Hair follicular keratinocyte (primary cell): ENCODE results near the genes TMEM263, CRY1, SART3 and CORO1C.

GRCh38 chr12:106773841-106774196 is 663 bp upstream of the RIC8B start:
- RAMPAGE, long total RNA, result no peak

DNA sequence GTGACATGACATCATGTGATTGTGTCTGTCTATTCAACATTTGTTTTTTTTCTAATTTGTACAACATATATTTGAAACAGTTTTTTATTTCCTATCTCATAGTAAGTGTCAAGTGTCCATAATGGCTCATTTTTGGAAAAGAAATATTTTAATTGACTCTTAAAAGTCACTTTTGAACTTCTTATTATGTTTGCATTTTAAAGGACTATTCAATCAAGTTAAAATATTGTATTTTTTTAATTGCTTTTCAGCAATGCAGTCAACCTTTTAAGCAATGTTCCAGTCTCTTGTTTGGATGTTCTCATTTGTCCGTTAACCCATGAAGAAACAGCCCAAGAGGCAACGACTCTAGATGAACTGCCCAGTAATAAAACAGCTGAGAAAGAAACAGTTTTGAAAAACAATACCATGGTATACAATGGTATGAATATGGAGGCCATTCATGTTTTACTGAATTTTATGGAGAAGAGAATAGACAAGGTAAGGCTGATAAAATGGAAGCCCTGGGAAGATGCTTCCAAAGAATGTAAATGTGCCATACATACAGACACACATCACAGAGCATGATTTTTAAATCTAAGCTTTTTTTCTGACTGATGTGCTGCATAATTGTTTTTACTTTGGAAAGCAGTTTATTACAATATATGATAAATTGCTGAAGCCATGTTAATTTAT is 68.0 kb downstream of the RIC8B start:
- RAMPAGE, long total RNA, result no peak

DNA sequence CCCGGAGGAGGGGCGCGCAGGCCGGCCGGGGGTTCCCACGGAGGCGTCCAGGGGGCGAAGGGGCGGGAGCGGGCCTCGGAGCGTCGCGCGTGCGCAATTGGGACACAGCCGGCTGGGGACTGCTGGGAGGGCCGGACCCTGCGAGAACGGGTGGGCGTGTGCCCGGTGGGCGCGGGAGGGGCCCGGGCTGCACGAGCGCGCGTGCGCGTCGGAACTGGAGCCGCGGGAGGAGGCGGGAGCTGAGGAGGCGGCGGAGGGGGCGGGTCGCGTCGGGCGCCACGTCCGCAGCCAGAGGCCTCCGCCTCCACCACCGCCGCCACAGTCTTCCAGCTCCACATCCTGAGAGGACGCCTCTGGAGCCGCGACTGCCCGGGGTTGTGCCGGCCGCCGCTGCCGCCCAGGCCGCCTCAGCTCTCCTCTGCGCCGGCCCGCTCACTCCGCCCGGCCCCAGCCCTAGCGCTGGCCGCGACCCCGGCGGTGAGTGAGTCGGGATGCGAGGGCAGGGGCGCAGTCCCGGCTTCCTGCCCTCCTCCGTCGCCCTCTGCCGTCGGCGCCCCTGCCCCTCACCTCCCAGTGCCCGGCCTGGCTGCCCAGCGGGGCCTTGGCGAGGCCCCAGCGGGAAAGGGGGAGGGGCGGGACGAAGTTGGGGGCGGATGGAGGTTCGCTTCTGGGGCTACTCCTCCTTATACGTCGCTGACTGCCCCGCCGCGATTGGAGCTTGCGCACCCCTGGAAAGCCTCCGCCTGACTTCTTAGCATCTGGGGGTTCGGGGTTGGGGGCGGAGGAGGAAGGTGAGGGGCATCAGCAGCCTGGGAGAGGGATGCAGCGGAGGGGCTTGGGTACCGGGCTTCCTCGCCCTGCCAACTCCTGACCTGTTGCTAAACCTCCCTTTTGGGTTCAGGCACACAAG is at the start of gene TMEM263:
TMEM263 (plus strand) TSS at position 319 of the 910 bp plus-strand sequence.
- RAMPAGE, long total RNA, result no peak

GRCh38 chr12:106999519-106999919 is 12.6 kb upstream of the MTERF2 start:
- RAMPAGE, long total RNA, result no peak

DNA sequence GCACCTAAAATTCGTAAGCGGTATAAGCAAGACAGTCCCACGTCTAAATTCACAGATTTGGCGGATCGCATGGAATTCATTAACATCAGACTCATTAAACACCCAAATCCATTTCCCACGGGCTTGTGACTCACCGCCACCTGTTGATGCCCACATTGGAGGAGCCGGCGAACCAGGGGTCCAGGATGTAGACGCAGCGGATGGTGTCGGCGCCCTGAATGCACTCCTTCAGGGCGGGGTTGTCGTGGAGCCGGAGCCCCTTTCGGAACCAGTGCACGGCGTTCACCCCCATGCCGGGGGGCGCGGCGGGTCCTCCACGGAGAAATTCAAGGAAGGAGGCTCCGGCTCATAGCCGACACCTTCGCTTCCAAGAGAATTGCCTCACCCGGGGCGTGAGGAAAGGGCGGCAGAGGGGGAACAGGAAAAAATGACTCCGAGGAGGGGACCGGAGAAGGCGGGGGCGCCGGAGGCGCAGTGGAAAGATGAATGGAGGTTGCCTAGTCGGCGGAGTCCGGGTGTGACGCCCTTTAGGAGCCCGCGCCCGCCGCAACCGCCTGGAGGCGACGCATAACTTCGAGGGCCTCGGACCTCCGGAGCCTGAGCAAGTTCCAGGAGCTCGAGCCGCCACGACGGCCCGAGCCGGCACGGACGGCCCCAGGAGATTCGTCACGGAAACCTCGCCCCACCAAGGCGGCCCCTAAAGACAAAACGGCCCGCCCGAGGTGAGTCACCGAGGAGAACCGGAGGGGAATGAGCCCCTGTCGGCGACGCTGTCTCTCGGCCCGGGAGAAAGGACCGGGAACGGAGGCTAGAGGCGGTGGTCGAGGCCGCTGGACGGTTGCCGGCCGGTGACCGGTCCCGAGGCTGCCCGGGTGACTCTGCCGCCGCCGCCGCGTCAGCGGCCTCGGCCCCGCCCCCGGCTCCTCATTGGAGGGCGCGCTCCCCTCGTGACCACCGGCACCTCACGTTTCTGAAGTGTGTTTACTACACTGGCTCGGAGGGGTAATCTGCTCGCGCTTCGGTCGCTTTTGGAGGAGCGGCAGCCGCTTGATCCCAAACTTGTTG is at the start of gene CRY1:
CRY1 (minus strand) TSS at position 880 of the 1,065 bp plus-strand sequence.
- RAMPAGE, long total RNA, result no peak

DNA sequence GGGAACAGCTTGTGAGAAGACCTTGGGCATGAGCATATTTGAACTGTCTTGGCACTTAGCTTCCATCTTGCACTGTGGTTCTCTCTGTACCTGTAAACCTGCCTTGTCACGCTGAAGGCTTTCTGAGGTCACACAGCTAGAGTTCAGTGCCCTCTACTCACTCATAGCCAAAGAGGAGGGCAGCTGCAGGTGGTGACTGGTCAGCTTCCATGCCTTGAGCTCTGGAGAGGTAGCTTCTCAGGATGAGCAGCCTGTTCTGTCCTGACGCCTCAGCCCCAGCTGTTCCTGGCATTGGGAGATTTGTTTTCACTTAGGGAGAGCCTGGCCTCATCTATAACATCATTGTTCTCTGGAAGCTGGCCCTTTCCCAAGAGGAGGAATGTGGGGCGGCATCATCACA is 30.7 kb downstream of the ABTB3 start:
- RAMPAGE, long total RNA, result no peak

GRCh38 chr12:107601836-107602260 is 83.8 kb upstream of the PWP1 start:
- RAMPAGE, long total RNA, result no peak

DNA sequence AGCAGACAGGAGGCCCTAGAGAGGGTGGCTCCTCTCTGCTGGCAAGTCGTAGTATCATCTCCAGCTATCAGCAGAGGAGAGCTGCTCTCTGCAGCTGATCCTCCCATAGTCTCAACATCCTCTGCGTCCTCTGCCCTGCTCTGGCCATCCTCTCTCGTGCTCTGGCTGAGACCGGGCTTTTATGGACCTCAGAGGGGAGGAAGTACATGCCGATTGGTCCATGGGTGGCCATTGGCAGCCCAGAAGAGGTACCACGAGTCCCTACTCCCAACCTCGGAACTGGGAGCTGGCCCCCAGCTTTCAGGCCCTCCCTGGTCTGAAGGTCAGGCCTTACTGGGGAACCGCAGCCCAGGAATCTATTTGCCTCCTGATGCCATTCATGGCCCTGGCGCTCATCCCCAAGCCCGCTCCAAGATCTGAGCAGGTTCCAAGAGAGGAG is 3.6 kb upstream of the PWP1 start:
- RAMPAGE, long total RNA, result no peak

DNA sequence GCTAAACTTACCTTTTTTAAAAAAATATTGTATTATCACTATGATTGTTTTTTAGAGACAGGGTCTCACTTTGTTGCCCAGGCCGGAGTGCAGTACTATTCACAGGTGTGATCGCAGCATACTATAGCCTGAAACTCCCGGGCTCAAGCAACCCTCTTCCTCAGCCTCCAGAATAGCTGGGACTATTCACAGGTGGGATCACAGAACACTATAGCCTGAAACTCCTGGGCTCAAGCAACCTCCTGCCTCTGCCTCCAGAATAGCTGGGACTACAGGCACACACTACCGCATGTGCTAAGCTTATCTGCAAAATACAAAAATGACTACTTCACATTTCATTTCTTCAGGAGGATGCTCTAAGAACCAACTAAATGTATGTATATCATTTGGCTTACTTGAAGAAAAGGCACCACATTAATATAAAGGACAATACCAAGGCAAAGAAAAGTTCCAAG is 10.1 kb downstream of the PRDM4 start:
- RAMPAGE, long total RNA, result no peak

DNA sequence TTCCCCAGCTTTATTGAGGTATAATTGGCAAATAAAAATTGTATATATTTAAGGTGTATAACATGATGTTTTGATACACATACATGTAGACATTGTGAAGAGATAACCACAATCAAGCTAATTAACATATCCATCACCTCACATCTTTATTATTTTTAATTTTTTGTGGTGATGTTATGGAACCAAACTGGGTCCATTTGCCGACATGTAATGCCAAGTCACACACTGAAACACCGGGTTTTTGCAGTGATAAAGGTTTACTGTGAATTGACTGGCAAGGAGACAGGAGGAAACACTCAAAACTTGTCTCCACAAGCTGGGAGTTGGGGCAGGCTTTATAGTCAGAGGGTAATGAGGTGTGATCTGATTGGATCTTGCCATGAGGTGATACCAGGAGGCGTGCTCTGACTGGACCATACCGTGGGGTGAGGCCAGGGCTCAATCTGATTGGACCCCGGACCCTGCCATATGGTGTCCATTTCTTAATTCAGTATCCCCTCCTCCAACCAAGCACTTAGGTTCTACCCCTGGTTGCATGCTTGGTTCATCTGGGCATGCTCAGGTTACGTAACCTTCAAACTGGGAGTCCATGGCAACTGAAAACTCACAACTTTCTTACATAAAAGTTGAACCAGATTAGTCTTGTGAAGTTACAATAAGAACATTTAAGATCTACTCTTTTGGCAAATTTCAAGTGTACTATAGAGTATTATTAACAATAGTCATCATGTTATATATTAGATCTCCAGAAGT is 11.7 kb upstream of the WSCD2 start:
- RAMPAGE, long total RNA, result no peak

GRCh38 chr12:108304258-108304984 is 34.7 kb downstream of the CMKLR1 start:
- RAMPAGE, long total RNA, result no peak

GRCh38 chr12:108306774-108307750 is 32.0 kb downstream of the CMKLR1 start:
- RAMPAGE, long total RNA, result no peak

- RAMPAGE, long total RNA, result no peak
Observed at GRCh38 chr12:108320557-108321250, 18.4 kb downstream of the CMKLR1 start.

- RAMPAGE, long total RNA, result start-site peak on the minus strand at chr12:108561161-108561176, 77 and 136 reads in 2 replicates
Observed at GRCh38 chr12:108560225-108561359, at the start of gene SART3. SART3 (minus strand) TSS chr12:108561173.

DNA sequence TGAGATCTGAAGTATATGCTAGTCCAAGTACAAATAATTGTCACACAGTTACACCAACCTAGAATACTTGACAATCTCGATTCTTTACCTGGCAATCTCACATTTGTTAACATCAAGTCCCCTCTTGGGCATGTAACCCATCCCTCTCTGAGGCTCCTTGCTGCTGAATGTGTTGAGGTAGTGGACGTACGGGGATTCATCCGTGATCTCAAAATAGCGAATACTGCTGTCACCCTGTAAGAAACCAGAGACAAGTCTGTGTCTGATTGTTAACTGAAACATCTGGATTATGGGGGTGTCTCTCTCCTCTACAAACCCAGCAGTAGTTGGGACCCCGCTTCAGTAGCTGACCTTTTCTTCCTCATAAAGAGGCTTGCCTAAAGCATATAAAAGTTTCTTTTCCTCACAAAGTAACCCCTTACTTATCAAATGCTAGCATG is 18.5 kb upstream of the SELPLG start:
- RAMPAGE, long total RNA, result no peak

GRCh38 chr12:108731090-108732073 is at the start of gene CORO1C:
CORO1C (minus strand) TSS chr12:108731518.
- RAMPAGE, long total RNA, result no peak

GRCh38 chr12:108732074-108732574 is 806 bp upstream of the CORO1C start:
- RAMPAGE, long total RNA, result no peak

GRCh38 chr12:108784212-108784559 is 52.9 kb upstream of the CORO1C start:
- RAMPAGE, long total RNA, result no peak

DNA sequence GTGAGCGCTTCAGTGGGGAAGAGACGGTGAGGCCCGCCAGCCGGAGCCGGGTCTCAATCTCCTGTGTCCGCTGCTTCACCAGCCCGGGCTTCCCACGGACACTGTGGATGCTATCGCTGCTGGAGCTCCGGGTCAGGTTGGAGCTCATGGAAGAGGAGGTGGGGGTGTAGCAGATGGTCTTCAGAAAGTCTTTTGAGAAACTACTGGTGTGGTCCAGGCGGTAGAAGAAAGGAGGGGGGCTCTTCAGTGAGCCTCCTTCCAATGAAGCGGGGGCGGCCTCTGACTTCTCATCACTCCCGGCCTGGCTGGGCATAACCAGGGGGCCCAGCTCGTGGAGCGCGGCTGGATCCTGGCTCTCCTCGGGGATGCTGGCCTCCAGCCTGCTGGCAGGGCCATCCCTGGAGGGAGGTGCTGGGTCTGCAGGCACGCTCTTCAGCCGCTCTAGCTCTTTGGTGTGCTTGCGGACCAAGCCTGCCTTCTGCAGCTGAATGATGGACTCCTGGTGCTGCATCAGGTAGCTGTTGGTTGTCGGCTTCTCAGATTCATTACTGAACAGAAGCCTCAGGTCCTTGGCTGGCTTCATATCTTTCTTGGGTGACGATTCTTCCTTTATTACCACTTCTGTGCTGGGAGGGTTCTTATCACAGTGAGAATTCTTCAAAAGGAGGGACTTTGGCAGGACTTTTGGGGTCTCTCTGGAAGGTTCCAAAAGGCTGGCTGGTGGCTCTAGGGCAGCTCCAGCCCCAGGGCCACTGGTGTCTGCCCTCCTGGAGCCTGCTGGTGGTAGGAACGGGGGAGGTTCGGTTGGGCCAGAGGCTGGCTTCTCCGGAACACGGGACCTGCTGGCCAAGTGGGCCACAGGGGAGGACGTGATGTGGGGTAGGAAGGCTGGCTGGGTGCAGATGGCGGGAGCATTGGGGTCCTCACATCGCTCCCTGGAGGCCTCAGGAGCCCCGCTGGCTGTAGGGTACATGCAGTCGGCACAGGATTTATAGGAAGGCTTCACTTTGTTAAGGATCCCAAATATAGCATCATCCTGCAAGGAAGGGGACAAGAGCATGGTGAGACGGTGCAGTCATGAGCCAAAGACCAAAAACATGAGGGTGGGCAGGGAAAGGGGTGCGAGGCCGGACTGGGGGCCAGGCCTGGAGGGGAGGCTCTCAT is 57.3 kb upstream of the CORO1C start:
- RAMPAGE, long total RNA, result no peak

DNA sequence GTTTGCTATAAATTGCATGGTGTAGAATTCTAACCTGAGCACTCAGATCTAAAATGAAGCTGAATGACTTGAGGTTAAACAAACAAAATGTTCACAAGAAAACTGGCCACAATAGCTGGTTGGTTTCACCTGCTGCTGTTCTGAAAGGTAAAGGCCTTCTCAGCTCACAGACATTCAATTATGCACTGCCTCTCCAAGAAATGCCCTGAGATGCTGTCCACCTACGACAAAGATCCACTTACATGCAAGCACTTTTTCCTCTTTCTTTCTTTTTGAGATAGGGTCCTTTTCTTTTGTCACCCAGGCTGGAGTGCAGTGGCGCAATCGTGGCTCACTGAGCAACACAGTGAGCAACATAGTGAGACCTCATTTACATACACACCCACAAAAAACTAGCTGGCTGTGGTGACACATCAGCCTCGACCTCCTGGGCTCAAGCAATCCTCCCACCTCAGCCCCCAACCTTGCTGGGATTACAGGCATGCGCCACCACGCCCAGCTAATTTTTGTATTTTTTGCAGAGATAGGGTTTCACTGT is 35.5 kb downstream of the SSH1 start:
- RAMPAGE, long total RNA, result no peak